Mesangial cell (primary cell): ENCODE data around the genes P4HA3, NEU3 and RPS3.

GRCh38 chr11:74070295-74070821 is 61.5 kb upstream of the UCP3 start:
- RAMPAGE, long total RNA: no peak

- RAMPAGE, long total RNA: no peak
Observed at GRCh38 chr11:74311333-74311858, at the start of gene P4HA3. P4HA3 (minus strand) TSS chr11:74311640.

DNA sequence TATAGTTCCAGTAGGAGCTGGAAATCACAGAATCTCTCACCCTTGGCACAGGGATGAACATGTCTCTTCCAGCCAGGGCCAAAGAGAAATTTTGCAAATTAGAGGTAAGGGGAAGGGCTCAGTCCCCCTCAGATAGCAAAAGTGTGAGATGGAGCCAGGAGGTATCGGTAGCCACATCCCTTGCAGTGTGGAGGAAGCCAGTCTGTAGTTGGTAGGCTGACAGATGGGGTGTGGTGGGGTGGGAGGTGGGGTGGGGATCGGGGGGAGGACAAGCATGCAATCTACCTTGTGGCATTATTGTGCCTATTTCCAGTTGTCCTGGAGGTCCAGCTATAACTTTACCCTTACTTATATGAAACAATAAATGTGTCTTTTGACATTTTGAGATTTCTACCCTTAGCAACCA is 25.4 kb downstream of the KCNE3 start:
- RAMPAGE, long total RNA: no peak

DNA sequence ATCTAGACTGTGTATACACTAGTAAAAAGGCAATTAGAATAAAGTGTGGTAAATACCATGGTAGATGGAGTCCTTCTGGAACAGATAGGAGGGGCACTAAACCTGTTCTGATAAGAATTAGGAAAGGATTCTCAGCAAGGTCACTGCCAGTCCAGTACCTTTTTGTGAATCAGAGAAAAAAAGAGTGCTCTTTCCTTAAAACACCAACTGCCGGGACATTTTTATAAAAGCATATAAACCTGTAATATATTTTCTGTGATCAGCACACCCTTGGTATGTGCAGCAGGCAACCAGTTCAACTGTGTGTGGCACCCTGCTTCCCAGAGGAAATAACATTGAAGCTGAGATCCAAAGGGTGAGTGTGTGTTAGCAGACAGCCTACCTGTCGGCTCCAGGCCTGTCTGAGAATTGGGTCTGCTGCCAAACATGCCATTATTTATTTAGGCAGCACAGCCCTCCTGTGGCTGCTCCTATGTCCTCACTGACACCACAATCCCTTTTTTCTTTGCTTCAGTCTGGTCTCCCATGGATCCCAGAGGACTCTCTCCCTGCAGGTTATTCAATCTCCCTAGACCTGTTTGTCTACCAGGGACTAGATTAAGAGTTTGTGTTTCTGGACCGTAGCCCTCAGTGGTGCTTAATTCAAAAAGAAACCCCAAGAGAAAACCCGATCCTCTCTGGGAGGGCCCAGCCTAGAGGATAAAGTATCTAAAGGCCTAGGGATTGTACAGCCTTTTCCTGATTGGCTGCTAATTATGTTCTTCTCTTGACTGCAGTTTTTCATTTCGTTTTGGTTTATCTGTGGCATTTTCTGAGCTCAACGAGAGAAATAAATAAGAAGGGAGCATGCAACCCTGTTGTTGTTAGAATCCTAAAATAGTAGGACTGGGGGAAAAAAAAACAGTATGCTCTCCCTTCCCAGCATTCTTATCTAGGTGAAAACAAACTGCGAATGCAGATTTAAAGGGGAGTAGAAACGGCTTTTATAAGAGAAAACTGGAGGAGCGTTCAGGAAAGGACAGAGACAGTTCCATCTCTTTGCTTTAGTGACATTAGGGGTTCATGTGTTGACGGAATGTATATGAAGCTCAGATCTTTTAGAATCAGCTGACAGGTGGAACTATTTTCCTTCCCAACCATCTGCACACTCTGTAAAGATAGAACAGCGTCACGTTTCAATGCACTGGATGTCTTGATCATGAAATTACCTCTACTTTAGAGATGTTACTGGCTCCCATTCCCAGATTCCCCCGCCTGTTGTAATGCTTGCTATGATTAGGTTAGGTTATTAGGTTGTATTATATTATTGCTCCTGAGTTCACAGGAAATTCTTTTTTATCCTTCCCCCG is 24.0 kb downstream of the KCNE3 start:
- RAMPAGE, long total RNA: no peak

- RAMPAGE, long total RNA: no peak
Observed at GRCh38 chr11:74465318-74465952, 1.9 kb downstream of the KCNE3 start.

GRCh38 chr11:74783543-74784082 is 35.0 kb downstream of the RNF169 start:
- RAMPAGE, long total RNA: no peak

DNA sequence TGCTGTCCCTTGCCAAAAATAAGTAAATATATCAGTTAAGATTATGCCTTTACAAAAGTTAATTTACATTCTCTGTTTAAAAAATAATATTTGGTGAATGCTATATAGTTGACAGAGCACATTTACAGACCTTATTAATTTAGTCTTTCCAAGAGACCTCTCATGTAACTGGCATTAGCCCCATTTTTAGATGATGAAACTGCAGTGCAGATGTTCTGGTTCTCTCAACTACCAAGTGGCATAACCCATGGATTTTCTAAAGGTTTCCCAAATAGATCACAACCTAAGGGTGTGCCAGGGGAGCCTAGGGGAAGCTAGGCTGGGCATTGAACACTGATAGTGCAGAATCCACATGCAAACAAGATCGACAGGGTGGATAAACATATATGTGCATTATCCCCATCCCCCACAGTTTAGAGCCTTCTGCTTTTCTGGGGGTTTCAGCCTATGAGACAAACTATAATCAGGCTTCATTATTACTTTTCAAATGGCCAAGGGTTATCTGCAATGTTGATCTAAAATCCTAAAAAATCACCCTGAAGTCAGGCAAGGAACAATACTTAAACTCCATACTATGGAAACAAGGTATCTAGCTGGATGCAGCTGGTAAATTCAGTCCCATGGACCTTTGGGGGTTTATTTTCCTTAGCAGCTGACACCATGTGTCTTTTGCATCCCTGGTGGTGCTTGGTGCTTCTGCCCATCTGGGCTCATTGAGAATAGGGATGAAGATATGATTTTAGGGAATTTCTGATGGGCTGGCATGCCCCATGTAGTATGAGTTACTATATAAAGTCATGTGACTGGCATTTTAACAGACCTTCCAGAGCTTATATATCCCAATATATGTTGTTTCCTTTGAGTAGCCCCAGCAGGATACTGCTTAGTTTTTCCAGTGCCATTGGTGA is 88.8 kb downstream of the RNF169 start:
- RAMPAGE, long total RNA: no peak

- RAMPAGE, long total RNA: no peak
Observed at GRCh38 chr11:74838570-74839197, 90.0 kb downstream of the RNF169 start.

DNA sequence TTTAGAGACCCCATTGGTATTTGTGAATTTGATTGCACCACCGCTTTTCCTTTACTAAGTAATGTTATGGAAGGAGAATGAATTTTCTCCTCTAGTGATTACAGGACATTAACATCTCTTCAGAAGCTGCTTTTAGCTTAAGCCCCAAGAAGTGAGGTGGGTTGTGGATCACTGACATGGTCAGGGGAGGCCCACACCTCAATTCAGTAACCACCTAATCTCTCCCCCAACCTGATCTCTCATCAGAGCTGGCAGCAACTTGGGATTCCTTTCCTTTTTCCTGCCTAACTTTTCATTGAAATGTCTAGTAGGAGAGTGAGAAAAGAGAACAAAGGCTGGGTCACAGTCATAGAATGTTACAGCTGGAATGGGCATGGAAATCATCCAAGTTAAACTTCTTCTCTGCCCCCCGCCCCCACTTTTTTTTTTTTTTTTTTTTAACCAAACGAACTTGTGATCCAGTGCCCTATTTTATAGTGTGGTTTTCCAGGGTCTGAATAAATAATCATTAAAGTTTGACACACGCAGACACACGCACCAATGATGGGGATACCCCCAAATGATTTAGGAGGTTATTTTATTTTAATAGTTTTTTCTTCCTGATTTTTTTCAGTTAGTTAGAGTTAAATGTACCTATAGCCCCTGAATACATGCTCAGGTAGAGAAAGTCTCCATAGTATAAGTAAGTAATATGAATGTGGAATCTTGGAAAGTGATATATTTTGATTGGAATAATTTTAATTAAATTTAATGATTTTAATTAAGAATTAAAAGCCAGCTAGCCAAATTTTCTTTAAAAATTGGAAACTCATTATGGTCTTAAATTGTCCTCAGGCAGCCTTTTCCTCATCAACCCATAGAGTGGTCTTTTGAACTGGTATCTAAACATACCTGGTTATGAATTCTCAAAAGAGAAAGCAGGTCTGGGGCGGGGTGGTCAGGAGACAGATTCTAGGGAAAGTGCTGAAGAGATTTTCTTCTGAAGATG is 92.0 kb downstream of the RNF169 start:
- RAMPAGE, long total RNA: no peak

DNA sequence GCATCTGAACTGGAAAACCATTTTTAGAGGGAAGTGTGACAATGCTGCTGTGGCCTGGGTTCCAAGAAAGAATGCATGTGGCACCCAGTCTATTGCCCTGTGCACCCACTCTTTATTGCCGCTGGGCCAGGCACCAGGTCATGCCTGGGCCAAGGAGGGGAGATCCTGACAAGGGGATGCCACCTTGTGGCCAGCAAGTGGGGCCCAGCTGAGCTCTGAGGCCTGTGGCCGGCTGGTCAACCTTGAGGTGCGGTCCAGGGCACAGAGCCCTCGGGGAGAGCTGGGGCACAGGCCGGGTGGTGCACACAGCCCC is 94.2 kb downstream of the RNF169 start:
- RAMPAGE, long total RNA: no peak

- RAMPAGE, long total RNA: start-site peak on the plus strand at chr11:74988905-74988945, 20 reads
Observed at GRCh38 chr11:74988386-74989462, at the start of gene NEU3. NEU3 (plus strand) TSS chr11:74988933.

DNA sequence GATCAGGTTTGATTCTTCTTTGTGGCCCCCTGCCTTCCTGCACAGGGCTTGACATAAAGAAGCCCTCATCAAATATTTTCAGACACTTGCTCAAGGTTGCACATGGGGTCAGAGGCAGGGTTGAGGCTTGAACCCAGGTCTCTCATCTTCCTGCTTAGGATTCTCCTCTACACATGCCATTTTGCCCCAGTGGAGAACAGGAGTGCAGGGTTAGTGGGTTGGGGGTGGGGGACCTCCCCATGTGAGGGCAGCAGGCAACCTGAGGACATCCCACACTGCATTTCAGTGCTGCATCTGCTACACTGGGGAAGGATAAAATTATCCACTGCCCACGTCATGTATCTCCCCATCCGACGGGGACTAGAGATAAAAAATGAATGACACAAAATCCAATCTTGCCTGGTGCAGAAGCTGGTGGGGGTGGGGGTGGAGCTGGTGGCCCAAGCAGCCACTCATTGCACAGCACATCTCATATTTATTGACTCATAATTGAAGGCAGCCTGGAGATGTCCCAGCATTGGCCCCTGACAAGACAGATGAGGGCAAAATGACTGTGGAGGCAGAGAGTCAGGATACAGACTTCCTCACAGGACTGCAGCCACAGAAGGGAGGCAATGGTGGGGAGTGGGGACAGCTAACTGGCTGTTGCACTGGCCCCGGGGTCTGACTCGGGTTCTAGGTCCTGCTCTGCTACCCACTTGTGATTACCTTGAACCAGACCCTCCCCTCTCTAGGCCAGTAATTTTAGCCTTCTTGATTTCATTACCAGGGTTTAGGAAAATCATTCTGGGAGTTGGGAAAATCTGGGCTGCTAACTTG is 41.4 kb downstream of the NEU3 start:
- RAMPAGE, long total RNA: no peak

DNA sequence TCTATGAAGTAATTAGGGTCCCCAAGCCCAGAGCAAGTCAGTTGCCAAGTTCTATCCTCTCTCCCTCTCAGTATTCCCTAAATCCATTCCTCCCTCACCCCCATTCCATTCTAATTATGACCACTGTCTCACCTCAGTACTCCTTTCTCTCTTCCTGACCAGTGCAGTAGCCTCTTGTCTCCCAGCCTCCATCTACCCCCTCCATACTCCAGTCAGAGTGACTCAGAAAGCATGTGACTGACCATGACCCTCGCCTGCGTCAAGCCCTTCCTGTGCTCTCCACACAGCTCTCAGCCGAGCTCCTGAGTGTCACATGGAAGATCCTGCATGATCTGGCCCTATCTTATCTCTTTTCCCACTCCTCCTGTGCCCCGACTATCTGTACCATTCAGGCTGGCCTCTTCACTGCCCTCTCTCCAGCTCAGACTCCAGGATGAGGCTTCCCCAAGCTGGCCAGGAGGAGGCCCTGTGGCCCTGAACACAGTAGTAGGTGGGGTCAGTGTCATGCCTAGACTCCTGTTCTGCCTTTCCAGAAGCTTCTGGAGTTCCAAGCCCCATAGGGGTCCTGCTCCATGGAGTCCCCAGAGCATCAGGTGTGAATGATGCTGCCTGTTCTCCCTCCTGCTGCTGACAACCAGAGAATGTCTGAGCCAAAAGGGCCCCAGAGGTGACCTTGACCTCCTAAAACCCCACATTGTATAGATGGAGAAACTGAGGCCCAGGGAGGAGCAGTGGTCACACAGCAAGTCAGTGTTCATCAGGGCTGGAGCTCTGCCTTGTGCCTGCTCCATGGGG is 42.7 kb downstream of the NEU3 start:
- RAMPAGE, long total RNA: no peak

DNA sequence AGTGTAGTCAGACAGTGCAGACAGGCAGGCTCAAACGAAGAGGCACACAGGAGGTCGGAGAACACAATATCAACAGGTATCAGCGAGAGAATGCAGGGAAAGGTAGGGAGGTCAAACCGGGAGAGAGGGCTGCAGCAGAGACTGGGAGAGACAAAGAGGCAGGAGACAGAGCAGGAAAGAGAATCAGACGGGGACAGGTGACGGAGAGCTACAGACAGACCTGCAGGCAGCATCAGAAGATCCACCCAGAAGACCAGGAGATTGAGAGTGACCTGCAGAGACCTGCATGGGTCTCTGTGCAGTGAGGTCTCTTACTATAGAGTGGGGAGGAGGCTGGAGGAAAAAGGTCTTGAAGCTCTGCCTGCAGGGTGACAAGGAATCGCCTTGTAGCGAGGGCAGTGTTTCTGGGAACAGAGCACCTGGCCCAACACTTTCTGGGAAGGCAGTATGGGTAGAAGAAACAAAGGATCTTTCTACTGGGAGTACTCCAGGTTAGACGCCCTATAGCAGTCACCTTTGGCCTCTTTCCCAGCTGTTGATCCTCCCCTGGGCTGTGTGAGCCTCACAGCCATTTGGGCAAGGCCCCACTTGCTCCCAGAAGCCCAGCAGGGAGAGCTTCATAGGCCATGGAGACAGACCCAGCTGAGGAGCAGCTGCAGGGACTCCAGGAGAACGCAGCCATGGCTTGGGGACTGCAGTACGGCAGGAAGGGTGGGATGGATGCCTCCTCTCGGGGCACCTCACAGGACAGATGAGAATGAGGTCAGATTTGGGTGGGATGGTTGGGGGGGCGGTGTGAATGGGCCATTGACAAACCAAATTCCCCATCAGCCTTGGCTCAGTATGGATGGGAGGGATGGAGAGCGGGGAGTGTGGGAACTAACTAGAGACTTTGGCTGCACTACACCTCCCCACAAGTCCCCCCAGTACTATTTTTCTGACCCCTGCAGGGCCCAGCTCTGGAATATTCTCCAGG is 1.1 kb downstream of the SLCO2B1 start:
- RAMPAGE, long total RNA: no peak

DNA sequence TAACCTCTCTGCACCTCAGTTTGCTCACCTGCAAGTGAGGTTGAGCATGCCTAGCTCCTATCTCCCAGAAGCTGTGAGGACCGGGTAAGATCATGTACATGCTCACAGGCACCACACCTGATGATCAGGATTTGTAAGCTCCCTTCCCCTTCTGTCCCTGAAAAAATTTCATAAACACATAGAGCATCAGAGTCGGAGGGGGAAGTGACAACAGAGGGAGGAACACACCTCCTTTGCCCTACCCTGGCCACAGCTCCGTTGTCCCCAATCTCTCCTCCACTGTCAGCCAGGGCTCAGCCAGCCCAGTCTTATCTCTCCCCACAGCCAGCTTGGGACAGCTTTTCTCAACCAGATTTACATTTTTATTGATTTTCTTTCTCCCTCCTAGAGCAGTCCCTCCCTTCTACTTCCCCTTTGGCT is 32.2 kb upstream of the TPBGL start:
- RAMPAGE, long total RNA: no peak

DNA sequence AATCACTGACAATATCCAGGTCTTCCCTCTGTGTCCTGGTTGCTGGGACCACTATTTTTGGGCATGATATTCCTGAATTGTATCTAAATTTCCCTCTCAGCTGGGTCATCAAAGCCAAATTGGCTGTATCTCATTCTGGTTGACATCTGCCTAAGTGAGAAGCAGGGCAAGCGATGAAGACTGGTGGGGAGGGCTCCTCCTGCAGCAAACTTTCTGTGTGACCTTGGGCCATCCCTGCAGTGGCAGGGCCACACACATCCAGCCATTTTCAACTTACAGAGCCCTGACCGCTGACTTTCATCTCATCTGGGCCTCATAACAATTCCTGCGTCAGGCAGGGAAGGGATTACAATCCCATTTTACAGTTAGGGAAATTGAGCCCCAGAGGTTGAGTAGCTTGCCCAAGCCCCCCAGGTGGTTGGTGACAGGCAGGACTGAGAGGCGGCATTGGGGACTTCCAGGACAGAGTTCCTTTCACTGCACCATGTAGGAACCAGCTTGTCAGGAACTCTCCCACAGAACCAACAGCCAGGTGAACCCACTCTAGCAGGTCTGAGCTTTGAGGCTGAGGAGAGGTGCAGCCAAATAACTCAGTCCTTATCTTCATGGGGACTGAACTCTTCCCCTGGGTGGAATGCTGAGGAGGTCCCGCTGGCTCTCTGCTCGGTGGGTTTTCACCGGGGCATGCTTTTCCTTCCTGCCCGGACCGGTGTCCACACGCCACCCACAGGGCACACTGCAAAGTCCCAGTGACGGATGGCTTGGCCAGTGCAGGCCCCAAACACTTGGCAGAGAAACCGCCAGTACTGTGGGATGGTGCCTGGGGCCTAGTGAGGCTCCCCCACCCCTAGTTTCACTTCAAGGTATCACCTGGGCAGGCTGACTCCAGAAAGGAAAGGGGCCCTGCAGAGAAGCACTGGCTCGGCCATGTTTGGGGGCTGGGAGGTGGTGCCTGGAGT is 22.0 kb downstream of the TPBGL start:
- RAMPAGE, long total RNA: no peak

- RAMPAGE, long total RNA: no peak
Observed at GRCh38 chr11:75275472-75276168, 35.0 kb downstream of the TPBGL start.

DNA sequence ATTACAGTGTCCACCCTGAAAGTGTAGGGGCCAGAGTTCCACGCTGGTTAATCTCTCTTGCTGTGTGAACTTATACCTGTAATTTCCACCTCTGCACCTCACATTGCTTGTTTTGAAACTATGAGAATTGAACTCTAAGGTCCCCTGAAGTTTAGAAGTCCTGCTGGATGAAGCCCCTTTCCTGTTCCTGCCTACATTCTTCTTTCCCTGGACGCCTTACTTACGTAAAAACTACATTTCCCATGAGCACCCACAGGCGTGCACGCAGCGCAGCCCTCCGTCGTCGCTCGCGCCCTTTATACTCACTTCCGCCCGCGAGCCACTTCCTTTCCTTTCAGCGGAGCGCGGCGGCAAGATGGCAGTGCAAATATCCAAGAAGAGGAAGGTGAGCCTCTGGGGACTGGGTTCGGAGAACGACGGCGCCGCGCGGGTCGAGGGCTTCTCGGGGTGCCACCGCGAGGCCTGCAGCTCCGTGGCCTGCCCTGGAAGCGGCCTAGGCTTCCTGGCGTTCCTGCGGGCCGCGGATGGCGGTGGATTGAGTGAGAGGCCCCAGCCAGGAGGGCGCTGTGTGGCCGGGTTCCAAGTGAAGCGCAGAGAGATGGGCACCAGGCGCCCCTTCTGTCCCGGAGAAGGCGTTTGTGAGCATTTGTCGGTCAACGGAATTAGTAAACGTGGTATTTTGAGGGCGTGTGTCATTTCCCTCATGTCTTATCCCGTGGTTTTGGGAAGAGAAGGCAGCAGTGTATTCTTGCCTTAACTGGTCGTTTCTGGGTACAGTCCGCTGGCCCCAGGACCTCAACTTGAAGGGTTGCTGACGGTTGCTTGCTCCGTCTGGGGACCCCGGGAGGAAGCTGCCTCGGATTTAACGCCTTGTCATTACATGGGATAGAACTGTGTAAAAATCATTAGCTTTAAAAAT is at the start of gene RPS3:
Gene RPS3, plus strand, starts transcription at position 326 of the 919 bp plus-strand sequence.
- RAMPAGE, long total RNA: start-site peak on the plus strand centred at position 335 of the sequence, 26 bp wide, 1,824 reads

- RAMPAGE, long total RNA: no peak
Observed at GRCh38 chr11:75402574-75403626, 3.6 kb downstream of the RPS3 start.

DNA sequence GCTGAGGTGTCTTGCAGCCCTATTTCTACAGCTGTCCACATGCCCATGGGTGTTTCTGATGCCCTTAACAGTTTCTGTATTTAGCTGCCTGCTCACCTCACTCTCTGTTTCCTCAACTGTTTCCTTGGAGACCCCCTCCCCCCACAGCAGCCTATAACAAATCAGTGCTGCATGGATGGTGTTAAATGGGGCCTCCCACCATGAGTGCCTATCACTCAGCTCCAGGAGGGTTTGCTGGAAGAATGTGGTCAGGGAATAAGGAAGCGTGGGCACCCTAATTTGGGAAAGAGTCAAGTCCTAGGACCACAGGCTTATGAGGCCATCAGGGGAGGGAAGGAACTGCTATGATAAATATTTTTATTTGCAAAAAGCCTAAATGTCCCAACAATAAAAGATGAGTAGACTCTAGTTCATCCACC is 8.6 kb downstream of the KLHL35 start:
- RAMPAGE, long total RNA: no peak